ENCODE measurements around a stretch of chr2.

- PRO-cap, result no peak
- RRBS, result no CpG with 5 or more reads among the region's 4 CpGs
These were observed 88.8 kb upstream of the PLGLB2 start for GRCh38 chr2:87659142-87659437.

- PRO-cap, result no peak
- RRBS, result no CpG with 5 or more reads among the region's 8 CpGs
These were observed 28.1 kb downstream of the FABP1 start for GRCh38 chr2:88099660-88100348.

GRCh38 chr2:88123692-88124931 lies 3.8 kb downstream of the FABP1 start:
- PRO-cap, result no peak
- RRBS, result no CpG with 5 or more reads among the region's 12 CpGs

DNA sequence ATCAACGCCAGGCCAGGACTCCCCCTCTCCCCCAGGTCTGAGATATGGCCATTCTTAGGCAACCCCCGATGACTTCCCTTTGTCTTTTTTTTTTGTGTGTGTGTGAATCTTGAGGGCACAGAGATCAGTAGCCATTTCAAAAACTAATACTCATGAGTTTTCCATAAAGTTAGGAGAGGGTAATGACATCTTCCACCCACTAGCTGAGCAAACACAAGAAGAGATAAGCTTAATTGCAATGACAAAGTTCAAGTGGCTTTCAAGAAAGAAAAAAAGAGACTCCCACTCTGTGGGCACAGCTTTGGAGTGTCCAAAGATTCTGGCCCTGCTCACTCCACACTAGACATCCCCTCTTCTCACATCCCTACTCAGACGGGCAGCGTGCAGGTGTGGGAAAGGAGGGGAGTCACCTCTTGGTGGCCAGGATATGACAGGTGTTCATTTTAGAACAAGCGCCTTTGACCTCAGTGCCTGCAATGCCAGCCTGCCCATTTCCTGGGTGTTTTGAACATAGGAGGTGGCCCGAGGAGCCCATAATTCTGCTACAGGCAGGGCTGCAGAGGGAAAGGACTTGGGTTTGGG lies 3.7 kb upstream of the FABP1 start:
- PRO-cap, result no peak
- RRBS, result no CpG with 5 or more reads among the region's 6 CpGs

- PRO-cap, result no peak
- RRBS, result no CpG with 5 or more reads among the region's 3 CpGs
These were observed 5.9 kb upstream of the FABP1 start for GRCh38 chr2:88133760-88134250.

DNA sequence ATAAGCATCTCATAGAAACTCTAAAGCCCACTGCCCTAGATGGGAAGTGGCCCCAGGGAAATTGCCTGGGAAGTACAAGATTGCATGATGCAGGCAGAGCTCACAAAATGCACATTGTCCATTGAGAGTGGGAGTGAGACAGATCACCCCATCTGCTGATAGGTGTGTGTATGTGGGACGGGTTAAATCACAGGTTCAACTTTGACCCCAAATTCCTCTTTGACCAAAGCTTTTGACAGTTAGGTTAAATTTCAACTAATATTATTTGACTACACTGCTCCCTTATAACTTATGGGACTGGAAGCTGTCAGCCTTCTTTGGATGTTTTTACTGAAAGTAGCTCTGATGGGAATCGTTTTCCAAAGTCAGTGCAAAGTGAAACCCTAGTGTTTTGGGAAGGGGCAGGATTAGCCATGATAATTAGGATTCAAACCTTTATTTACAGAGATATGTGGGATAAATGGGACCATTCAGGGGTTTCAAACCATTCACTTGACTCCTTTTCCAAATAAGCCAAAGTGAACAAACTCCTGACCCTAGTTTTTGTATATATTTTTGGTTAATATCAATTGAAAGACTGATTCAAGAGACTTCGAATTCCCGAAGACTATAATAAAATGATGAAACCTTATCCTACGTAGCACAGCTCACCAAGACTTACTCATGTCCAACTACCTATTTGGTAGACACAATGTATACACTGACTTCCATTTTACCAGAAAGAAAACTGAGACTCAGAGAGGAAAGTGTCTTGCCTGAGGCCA lies 11.5 kb upstream of the FABP1 start:
- PRO-cap, result no peak
- RRBS, result no CpG with 5 or more reads among the region's 5 CpGs

DNA sequence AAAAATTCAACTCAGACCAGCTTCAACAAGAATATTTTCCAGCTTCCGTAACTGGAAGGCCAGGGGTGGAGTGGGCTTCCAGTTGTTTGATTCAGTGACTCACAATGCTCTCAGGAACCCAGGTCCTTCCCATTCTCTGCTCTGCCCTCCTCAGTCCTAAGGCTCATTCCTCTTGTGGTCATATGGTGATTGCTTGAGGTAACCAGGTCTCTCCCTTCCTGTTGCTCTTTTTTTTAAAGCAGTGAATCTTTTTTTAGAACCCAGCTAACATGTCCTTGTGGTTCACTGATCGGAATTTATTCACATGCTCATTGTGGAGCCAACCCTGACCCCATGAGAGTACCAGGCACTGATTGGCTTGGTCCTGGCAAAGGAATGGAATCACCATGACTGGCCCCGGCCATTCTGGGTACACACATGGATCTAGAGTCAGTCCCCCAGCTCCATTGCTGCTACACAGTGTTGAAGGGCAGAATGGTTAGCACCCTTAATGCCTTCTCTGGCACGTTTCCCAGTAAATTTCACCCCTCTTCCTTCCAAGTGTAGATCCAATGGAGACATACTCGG lies 7.4 kb downstream of the THNSL2 start:
- PRO-cap, result no peak
- RRBS, result no CpG with 5 or more reads among the region's 5 CpGs

DNA sequence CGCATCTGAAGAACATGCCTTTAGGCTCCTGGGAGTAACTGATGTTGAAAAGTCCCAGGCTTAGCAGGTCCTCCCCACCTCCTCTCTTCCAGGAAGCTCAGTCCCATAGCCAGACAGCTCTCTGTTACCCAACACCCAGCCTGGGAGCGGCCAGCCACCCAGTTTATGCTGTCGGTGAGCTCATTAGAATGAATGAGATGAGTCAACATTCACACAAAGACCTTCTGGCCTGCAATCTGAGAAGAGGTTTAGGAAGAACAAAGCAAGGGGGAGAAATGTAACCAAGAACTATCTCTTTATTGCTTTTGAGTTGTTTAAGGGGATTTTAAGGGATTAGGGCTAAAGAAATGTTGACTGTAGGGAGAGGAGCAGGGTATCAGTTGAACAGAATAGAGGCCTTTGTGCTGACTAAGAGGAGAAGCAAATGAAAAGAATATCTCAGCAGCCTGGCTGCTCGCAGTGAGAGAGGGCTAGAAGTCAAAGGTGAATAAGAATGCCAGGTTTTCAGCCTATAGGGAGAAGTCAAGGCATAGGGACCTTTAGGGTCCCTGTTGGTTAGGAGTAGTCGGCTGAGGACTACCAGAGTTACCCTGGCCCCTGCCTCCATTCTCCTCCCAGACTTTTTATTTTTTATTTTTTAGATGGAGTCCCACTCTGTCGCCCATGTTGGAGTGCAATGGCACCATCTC lies 122.2 kb downstream of the FOXI3 start:
- PRO-cap, result no peak
- RRBS, result no CpG with 5 or more reads among the region's 6 CpGs

GRCh38 chr2:88590654-88591281 lies 36.5 kb downstream of the EIF2AK3 start:
- PRO-cap, result no peak
- RRBS, result no CpG with 5 or more reads among the region's 6 CpGs

DNA sequence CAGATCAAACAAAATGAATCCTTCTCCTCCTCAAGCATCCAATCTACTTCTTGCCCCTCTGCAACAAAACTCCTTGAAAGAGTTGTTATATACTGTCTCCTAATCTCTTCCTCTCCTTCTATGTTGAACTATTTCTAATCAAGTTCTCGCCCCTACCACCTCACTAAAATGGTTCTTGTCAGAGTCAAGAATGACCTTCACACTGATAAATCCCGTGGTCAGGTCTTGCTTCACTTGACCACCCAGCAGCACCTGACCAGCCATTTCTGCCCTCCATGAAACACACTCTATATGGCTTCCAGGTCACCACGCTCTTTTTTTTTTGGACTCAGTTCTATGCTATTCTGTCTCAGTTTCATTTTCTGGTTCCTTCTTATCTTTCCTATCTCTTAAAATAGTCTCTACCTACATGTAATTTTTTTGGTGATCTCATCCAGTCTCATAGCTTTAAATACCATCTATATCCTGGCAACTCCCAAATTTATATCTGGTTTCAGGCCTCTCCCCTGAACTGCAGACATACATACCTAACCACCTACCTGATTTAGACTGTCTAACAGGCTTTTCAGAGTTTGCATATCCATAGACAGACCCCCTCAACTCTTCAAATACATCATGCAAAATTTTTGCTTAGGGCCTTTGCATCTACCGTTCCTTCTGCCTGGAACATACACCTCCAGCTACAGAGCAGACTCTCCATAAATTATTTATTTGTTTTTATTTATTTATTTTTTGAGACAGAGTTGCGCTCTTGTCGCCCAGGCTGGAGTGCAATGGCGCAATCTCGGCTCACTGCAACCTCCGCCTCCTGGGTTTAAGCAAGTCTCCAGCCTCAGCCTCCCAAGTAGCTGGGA lies 11.3 kb downstream of the EIF2AK3 start:
- PRO-cap, result no peak
- RRBS, result no CpG with 5 or more reads among the region's 9 CpGs

GRCh38 chr2:88658935-88660083 lies 32.0 kb upstream of the EIF2AK3 start:
- PRO-cap, result no peak
- RRBS, result no CpG with 5 or more reads among the region's 9 CpGs

- PRO-cap, result no peak
- RRBS, result no CpG with 5 or more reads among the region's 4 CpGs
These were observed 60.5 kb downstream of the RPIA start for GRCh38 chr2:88751959-88752353.

DNA sequence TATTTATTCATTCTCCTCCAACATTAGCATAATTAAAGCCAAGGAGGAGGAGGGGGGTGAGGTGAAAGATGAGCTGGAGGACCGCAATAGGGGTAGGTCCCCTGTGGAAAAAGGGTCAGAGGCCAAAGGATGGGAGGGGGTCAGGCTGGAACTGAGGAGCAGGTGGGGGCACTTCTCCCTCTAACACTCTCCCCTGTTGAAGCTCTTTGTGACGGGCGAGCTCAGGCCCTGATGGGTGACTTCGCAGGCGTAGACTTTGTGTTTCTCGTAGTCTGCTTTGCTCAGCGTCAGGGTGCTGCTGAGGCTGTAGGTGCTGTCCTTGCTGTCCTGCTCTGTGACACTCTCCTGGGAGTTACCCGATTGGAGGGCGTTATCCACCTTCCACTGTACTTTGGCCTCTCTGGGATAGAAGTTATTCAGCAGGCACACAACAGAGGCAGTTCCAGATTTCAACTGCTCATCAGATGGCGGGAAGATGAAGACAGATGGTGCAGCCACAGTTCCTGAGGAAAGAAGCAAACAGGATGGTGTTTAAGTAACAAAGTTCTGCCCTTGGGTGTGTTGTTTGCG lies 165.8 kb downstream of the RPIA start:
- PRO-cap, result no peak
- RRBS, result no CpG with 5 or more reads among the region's 11 CpGs

GRCh38 chr2:88896879-88897525 lies 205.5 kb downstream of the RPIA start:
- PRO-cap, result no peak
- RRBS, result no CpG with 5 or more reads among the region's 4 CpGs

DNA sequence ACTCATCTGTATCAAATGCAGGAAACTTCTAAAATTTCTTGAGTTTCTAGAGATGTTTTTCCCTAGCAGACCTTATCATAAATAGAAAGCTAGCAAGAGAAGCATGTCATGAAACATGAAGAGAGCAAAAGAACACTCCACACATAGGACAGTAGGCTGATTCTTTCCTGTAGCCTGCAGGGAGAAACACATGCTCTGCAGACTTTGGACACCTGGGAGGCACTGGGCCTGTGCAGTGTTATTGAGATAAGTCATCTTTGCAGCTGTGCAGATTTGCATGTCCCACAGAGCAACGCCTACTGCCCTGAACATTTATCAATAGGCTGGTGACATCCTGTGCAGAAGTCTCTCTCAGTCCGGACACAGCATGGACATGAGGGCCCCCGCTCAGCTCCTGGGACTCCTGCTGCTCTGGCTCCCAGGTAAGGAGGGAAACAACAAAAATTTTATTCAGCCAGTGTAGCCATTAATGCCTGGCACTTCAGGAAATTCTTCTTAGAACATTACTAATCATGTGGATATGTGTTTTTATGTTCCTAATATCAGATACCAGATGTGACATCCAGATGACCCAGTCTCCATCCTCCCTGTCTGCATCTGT lies 1277.1 kb downstream of the RPIA start:
- PRO-cap, result no peak
- RRBS, result no CpG with 5 or more reads among the region's 3 CpGs

DNA sequence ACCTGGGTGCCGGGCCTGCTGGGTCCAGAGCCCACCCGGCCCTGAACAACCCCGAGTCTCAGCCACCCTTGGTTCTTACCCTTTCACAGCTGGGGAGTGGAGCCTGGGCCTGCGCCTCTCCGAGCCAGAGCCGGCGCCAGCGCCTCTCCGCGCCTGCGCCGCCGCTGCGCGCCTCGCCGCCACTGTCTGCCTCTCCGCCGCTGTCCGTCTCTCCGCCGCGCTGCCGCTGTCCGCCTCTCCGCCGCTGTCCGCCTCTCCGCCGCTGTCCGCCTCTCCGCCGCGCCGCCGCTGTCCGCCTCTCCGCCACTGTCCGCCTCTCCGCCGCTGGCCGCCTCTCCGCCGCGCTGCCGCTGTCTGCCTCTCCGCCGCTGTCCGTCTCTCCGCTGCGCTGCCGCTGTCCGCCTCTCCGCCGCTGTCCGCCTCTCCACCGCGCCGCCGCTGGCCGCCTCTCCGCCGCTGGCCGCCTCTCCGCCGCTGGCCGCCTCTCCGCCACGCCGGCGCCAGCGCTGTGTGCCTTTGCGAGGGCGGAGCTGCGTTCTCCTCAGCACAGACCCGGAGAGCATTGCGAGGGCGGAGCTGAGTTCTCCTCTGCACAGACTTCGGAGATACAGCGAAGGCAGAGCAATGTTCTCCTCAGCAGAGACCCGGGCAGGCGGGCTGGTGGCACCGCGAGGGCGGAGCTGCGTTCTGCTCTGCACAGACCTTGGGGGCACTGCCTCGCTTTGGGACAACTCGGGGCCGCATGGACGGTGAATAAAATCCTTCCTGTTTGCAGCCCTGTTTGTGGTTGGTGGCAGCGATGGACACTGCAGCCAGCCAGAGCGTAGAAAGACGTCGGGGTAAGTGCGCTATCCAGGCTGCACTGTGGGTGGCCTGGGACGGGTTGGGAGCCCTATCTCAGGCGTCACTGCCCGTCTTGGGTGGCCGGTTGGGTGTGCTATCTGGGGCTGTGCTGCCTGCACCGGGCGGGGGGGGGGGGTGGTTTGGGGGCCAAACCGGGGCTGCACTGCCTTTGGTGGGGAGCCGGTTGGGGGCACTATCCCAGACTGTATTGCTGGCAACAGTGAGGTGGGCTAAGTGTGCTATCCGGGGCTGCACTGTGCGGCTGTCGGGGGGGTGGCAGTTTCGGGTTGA lies 1553.8 kb downstream of the RPIA start:
- PRO-cap, result no peak
- RRBS, result no CpG with 5 or more reads among the region's 107 CpGs

- PRO-cap, result no peak
- RRBS, result no CpG with 5 or more reads among the region's 7 CpGs
These were observed 76.2 kb downstream of the TEKT4 start for GRCh38 chr2:94947511-94947740.

DNA sequence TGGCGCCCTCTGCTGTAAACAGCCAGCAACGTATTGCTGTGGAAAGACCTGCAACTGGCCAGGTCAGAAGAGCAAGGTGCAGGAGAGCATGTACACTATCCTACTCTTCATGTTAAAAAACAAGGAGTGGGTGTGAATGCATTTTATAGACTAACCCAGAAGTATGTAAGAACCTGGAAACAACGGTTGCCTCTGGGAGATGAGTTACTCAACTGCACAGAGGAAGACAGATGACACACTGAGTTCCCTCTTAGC lies 6.2 kb downstream of the MRPS5 start:
- PRO-cap, result no peak
- RRBS, result no CpG with 5 or more reads among the region's 3 CpGs

DNA sequence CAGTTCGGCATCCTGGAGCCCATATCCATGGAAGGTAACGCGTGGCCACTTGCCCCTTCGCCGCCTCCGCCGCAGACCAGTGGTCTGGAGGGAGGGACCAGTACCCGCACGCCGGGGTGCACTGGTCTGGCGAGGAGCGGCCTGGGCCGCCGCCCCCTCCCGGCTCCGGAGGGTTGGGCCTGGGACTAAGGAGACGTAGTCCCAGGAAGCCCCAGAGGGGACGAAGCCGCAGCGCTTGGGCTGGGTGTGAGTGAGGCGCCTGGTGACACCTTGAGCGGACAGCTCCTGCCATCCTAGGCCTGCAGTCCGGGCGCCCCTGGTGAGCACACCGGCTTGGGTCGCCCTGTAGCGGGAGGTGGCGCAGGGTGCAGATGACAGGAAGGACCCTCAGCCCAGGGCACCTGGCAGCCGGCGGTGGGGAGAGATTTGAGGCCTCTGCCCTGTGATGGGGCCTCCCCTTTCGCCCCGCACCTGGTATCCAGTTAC lies 50.0 kb downstream of the KCNIP3 start:
- PRO-cap, result bidirectional peak, plus-strand start at position 74 of the sequence, minus-strand start at position 70 of the sequence
- RRBS, result 46% methylated on average over 11 of the region's 32 CpGs

GRCh38 chr2:95390470-95390875 lies 12.0 kb upstream of the FAHD2A start:
- PRO-cap, result no peak
- RRBS, result no CpG with 5 or more reads among the region's 2 CpGs